ENCODE measurements around a stretch of chr9.

- PRO-cap, result unidirectional peak, plus-strand start at chr9:129341872
Measured at GRCh38 chr9:129341480-129341951, 163.5 kb upstream of the IER5L start.

GRCh38 chr9:129344693-129345058 is 166.6 kb upstream of the IER5L start:
- PRO-cap, result no peak

DNA sequence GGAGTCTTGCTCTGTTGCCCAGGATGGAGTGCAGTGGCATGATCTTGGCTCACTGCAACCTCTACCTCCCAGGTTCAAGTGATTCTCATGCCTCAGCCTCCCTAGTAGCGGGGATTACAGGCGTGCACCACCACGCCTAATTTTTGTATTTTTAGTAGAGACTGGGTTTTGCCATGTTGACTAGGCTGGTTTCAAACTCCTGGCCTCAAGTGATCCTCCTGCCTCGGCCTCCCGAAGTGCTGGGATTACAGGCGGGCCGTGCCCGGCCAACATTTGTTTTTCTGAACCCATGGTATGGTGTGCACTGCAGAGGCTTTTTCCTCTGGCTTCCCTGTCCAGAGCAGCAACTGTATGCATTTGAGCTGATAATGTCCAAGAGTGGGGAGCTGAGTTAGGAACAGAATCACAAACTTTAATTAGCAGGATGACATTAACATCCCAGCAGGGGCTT is 208.4 kb downstream of the C9orf50 start:
- PRO-cap, result no peak

- PRO-cap, result no peak
Measured at GRCh38 chr9:129432683-129433304, 188.1 kb downstream of the C9orf50 start.

- PRO-cap, result unidirectional peak, plus-strand start at chr9:129458312
Measured at GRCh38 chr9:129458156-129458692, 162.7 kb downstream of the C9orf50 start.

DNA sequence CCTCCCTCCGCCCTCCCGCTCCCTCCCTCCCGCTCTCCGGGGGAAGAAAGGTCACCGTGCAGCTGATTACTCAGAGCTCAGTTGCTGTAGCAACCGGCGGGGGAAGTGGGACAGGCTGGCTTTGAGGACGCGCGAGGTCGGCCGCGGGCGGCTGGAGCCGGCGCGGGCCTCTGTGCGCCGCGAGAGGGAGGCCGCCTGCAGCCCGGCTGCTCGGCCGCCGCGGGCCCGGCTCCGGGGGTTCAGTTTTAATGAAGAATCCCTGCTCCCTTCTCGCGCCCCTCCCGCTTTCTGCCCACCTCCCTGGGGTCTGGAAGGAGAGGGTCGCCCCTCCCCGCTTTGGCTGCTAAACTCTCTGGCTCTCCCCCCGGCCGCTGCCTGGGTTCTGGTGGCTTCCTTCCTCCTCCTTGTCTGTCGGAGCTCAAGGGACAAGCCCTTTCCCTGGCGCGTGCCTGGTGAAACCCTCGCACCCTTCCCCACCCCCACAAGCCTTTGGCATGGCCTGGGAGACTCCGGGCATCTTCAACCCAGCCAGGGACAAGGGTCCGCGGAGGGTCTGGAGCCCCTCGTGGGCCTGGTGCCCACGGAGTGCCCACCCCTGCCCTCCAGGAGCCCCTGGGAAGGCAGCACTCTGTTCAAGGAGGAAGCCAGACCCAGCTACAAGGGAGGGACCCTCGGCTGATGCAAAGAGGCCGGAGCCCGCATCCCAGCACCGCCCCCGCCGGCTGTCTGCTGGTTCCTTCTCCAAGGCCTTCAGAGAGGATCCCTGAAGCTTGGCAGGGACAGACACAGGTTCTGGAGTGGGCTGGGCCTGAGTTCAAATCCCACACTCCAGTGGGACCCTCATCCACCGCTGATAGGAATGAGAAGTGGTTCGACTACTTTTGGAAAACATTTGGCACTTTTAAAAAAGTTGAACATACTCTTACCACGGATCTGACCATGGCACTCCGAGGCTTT is 160.2 kb downstream of the C9orf50 start:
- PRO-cap, result bidirectional peak, plus-strand start at position 182 of the sequence, minus-strand start outside the sequence; bidirectional peak, plus-strand start at position 766 of the sequence, minus-strand start at position 728 of the sequence

- PRO-cap, result unidirectional peak, plus-strand start at chr9:129482077; bidirectional peak, plus-strand start at chr9:129482188, minus-strand start at chr9:129482174
Measured at GRCh38 chr9:129481492-129482503, 139.1 kb downstream of the C9orf50 start.

- PRO-cap, result no peak
Measured at GRCh38 chr9:129487649-129487942, 133.3 kb downstream of the C9orf50 start.

DNA sequence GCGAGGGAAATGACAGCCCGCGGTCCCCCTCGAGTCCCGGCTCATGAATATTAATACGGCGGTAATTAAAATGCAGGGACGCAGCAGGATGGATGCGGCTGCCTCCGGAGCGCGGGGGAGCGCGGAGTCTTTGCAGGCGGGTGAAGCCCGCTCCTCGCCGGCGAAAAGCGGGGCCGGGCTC is 132.7 kb downstream of the C9orf50 start:
- PRO-cap, result bidirectional peak, plus-strand start at position 78 of the sequence, minus-strand start at position 45 of the sequence

DNA sequence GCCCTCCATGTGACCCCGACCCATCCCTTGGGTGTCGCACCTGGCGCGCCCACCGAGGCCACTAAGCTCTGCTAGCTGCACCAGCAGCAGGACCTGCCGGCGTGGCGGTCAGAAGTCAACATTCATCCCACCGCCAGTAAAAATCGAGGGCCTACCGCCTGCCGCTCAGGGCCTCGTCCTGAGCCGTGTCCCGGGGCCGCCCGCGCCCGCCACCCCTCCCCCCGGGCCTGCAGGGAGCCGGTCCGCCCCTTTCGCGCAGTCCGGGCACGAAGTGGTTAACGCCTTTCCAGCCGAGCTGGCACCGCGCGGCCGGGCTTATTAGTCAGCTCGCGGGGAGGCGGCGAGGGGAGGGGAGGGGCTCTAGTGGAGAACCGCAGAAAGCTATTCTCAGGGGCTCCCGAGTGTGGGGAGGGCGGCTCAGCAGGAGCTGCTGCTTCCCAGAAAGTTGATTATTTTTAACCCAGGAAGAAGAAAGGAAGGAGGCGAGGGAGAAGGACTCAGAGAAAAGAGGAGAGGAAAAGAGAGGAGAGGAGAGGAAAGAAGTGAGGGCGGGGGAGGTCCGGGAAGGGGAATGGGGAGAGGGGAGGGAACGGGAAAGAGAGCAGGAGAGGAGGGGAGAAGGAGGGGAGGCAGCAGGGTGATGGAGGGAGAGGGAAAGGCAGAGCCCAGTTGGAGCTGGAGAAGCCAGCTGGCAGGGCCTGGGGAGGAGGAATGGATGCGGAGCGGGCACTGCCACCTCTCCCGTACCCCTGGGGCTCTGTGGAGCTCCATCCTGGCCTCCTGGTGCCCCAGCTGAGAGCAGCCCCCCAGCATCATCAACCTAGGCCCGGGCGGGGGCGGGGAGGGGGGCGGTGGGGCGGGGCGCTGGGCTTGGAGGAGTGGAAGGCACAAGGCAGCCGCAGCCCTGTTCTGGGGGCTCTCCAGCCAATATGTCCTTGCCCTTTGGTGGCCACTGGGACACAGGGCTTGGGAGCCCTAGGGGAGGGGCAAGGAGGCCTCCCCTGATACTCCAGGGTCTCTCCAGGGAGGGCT is 124.1 kb downstream of the C9orf50 start:
- PRO-cap, result bidirectional peak, plus-strand start at position 390 of the sequence, minus-strand start at position 317 of the sequence; bidirectional peak, plus-strand start at position 668 of the sequence, minus-strand start at position 573 of the sequence; bidirectional peak, plus-strand start at position 867 of the sequence, minus-strand start at position 784 of the sequence

GRCh38 chr9:129567808-129568326 is 53.0 kb downstream of the C9orf50 start:
- PRO-cap, result no peak

DNA sequence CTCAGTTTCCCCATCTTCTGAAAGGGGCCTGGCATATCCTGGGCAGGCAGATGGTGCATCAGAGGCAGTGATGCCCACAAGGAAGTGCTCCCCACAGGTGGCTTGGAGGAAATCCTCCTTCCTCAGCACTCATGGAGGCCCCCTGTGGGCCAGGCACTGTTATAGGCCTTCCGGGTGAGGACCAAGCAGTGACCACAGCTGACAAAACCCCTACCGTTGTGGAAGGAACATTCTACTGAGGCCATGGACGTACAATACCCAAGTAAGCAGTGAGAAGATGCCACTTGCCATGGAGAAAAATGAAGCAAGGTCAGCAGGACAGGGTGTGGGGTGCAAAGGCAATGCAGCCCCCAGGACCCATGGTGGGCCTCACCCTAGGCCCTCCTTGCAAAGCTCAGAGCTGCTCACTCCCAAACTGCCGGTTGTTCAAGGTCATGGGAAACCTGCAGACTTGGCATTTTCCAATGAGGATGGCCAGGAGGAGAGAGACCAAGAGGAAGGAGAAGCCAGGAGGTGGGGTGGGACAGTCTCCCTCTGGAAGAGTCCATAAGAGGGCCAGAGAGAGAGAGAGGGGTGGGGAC is 51.2 kb downstream of the C9orf50 start:
- PRO-cap, result no peak

GRCh38 chr9:129627535-129628624 is 1.9 kb downstream of the NTMT1 start:
- PRO-cap, result no peak

- PRO-cap, result unidirectional peak, plus-strand start at chr9:129664861
Measured at GRCh38 chr9:129664542-129665116, 818 bp upstream of the PRRX2 start.

DNA sequence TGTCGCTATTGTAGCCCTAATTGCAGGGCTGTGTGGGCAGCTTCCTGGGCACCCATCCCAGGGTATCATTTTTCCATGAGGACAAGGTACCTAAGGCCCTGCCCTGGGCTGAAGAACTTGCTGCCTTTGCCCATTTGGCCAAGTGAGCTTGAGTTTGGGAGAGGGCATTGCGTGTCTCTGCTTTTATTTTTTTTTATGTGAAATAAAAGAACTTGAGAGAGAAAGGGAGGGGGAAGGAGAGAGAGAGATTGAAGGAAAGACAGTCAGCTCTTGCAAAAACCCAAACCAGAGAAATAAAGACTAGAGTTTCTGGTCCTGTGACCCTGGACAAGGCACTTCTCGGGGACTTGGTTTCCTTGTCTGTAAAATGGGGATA is 26.7 kb downstream of the PTGES start:
- PRO-cap, result unidirectional peak, plus-strand start at position 233 of the sequence

DNA sequence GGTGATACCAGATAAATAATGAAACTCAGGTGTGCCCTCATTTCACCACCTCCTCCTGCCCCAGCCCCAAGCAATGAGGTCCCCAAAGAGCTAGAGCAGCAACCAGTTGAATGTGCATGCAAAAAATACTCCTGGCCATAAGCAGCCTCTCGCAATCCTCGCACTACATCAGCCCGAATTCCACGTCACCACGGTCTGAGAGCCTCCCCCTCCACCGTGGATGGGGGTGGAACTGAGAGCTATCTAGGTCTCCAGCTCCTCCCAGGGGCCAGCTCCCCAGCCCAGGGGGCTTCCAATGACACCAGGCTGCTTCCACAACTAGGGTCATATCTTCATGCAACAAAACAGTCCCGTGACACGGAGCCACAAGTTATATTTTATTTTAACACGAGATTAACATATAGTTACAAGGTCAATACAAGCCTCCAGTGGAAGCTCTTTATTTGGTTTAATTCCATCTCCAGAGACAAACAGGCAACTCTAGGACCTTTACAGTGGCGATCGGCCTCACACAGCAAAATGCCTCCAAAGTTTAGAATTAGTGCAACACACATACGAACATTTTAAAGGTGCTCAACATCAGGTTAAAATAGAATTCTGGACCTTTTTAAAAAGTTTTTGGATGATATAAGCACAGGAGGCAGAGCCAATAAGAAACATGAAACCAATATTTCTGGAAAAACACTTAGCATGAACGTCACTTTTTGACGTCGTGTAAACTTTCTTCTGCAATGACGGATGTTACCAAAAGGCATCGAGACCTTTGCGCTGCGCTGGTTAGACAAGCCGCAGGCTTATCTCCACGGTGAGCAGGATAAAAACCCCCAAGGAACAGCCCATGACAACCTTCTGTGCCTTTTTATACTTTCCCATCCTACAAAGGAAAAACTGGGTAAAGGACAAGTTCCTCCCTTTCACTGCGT is 51.8 kb downstream of the USP20 start:
- PRO-cap, result no peak

- PRO-cap, result no peak
Measured at GRCh38 chr9:129919841-129920133, 84.5 kb downstream of the USP20 start.

GRCh38 chr9:129964633-129965800 is 78.0 kb downstream of the FNBP1 start:
- PRO-cap, result bidirectional peak, plus-strand start at chr9:129965058, minus-strand start at chr9:129965047

GRCh38 chr9:129968610-129969273 is 74.2 kb downstream of the FNBP1 start:
- PRO-cap, result no peak

DNA sequence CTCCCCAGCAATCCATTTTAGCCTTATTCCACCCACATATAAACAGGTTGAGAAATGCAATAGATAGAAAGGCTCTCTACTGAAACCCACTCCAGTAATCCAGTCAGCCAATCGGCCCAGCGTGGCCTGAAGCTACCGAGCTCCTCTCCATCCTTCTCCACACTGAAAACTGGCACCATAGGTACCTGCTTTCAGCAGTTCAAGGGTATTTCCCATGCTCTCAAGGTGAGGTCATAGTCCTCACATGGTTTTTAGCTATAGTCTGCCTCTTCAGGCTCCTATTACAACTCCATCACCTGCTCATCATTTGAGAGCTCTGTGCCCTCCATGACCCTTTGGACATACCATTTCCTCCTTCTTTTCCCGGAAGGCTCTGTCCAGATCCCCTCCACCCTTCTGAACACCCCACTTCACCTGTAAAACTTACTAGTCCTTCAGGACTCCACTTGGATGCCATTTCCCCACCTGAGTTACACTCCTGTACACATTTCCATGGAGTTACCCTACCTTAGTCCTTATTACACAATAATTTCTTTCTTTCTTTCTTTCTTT is 11.8 kb downstream of the FNBP1 start:
- PRO-cap, result no peak